Kidney epithelial cell (primary cell): ENCODE measurements around a stretch of chr6.

GRCh38 chr6:15399788-15400580 lies 154.1 kb downstream of the JARID2 start:
- RAMPAGE, long total RNA: no peak
- RRBS: no CpG with 5 or more reads among the region's 9 CpGs

DNA sequence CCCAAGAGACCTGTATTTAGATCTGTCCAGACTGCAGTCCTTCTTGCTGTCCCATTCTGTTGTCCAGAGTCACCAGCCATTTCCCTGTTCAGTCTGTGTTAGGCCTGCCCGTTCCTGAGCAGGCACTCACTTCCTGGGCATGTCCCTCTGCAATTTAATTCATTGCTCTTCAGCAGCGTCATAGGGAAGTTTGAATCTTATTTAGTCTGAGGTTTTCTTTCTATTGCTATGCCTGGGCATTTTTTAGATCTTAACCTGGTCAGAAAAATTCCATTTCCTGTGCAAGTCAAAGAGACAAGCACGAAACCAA lies 190.2 kb downstream of the DTNBP1 start:
- RAMPAGE, long total RNA: no peak
- RRBS: no CpG with 5 or more reads among the region's 3 CpGs

- RAMPAGE, long total RNA: no peak
- RRBS: no CpG with 5 or more reads among the region's 30 CpGs
Observed at GRCh38 chr6:15504528-15505445, 158.0 kb downstream of the DTNBP1 start.

DNA sequence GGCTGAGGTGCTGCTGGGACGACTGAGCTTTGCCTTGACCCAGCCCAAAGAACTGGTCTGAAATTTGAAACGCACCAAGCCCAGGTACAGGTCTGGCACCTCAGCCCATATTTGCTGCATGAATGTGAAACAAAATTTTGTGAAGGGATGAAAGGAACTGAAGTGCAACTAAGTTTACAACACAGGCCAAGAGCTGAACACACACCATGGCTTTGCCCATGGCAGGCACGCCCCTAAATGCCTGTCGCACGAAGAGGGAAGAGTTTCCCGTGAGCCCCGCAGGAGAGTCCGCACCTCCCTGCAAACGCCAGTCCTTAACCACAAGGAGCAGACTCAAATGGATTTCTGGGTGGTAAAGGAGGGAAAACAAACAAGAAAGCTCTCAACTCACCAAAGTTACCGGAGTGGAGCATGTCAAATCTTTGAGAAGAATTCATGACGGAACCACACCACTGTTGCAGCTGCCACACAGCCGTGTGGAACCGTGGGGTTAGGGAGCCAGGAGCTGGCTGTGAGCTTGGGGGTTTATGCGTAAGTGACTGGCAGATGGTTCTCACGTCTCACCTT lies 138.8 kb downstream of the DTNBP1 start:
- RAMPAGE, long total RNA: no peak
- RRBS: no CpG with 5 or more reads among the region's 15 CpGs

DNA sequence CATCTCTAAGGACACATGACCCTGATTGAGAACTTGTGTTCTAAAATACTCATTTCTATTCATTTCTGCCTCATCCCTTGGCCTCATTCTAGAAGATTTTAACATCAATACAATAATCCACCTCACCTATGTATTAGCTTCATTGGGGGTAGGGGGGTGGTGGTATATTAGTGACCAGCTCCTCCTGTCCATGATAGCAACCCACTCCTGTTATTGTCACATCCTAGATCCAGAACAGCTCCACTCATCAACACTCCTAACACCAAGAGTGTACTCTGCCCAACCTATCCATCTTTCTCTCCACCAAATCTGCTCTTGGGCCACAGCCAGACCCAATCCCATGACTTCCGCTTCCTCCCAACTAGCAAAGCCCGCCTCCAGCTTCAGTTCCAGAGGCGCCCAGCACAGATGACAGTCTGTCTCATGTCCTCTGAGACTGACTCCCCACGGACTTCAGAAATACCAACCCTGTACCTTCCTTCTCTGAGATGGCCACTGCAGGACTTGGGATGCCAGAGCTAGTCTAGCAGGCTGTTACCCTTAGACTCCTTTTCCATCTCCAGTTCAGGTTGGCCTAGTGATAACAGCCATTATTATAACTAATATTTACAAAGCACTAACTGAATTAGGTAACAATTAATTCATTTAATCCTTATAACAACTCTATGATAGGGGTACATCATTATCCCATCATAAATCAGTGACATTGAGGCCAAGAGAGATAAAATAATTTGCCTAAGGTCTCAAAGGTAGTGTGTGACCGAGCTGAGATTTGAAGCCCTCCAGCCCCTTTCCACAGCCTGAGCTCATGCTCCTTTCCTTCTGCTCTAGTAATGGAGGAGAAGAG lies 48.5 kb downstream of the DTNBP1 start:
- RAMPAGE, long total RNA: no peak
- RRBS: no CpG with 5 or more reads among the region's 5 CpGs

DNA sequence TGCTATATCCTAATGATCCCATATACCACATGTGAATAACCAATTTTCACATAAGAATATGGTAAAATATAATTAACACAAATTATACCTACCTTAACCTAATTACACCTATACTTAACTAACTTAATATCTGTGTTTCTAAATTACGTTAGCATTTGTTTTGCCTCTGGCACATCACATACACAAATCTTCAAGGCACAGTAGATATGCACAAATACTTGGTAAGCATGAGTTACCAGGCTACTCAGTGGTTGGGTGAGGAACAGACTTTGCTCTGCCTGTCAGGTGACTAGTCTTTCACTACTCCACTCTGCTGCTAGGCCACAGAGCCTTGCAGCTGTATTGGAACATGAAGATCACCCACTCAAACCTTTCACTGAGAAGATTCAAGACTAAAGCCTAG lies 47.1 kb downstream of the DTNBP1 start:
- RAMPAGE, long total RNA: no peak
- RRBS: no CpG with 5 or more reads among the region's 1 CpG

GRCh38 chr6:16129840-16130153 lies 911 bp downstream of the MYLIP start:
- RAMPAGE, long total RNA: no peak
- RRBS: 2% methylated on average over 4 of the region's 11 CpGs

DNA sequence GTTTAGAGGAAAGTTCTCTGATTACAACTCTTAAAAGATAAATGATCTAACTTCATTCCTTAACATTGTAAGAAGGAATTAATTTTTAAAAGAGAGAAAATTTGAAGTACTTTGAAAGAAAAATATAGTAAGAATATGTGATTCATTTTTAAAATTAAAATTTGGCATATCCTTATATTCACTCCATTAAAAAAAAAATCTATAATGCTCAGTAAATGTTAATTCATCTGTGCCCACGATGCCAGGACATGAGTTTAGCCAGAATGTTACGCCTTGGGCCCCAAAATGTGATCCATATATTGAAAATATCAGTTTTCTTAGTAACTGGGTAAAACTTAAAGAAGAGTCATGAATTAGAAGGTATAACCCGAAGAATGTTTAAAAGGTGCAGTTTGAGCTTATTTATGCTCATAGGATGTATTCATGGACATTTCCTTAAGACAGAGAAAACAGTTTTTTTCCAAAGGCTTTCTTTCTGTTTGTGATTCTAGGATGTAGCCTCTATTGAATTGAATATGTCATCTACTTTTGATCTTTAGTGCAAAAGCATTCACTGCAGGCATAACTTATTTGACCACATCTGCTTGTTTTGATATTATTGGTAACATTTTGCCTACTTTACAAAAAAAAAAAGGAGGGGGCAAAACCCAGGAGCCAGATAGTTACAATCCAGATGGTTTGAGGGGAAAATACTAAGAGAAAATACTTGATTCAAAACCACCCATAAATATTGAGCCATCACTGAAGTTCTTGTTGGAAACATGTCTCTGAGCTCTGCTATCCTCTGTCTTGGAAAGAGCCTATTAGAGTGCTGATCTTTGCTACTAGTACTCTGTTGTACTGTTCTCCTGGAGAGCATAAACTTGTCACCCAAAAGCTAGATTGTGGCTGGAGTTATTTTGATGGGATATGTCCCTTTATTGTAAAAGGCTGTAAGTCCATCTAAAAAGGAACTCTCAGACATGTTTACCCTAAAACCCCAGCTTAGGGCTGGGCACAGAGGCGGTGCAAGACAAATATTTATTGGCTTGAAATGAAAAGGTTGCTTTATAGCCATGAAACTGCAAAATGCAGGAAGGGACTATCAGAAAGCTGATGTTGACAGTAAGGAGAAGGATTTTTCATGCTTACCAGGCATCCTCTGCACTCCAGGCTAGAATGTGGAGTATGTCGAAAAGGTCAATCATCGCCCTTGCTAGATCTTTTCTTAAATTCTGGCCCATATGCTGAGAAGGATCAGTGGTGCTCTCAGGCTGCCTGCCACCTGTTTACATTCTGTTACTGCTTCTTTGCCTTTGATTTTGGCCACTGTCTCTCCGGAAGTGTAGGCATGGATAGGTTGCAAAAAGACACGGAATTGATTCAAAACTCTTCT lies 9.3 kb downstream of the MYLIP start:
- RAMPAGE, long total RNA: no peak
- RRBS: no CpG with 5 or more reads among the region's 8 CpGs

DNA sequence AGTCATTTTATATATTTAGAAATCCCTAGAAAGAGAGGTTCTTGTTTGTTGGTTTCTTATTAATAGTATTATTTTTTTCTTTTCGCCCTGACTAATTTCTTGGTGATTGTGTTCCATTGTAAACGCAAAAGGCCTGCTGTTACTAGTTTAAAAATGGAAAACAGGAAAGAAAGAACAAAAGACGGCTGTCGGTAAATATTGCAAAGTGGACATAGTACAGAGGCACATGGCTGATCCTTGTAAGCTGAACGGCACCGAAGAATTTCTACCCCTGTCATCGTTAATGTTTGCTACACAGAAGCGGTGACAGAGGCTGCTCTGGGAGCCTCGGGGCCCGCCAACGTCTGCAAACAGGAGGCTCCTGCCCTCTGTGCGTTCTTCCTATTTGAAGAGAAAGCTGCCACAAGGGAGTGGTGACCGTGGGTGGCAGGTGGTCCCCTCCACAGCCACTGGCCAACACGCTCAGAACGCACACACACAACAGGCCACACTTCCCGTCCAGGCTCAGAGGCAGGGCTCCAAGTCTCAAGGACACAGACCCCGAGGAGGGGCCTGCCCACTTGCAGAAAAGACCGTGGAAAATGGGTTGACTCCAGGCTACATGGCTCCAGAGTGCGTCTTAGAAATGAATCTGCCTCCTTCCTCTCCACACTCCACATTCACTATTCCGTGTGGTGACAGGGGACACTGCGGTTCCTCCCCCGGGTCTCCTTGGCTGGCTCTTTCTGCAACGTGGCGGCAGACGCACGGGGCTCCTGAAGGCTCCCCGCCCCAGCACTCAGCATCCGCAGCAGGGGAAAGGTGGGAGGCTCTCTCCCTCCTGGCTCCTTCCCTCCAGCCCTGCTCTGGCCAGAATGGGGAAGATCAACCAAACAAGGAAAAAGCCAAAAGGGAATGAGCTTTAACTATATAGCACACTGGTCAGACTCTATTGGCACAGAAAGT lies 64.5 kb downstream of the GMPR start:
- RAMPAGE, long total RNA: no peak
- RRBS: no CpG with 5 or more reads among the region's 28 CpGs

GRCh38 chr6:16332100-16332445 lies 93.7 kb downstream of the GMPR start:
- RAMPAGE, long total RNA: no peak
- RRBS: no CpG with 5 or more reads among the region's 8 CpGs

GRCh38 chr6:16462616-16463658 lies 224.6 kb downstream of the GMPR start:
- RAMPAGE, long total RNA: no peak
- RRBS: no CpG with 5 or more reads among the region's 10 CpGs

- RAMPAGE, long total RNA: no peak
- RRBS: no CpG with 5 or more reads among the region's 11 CpGs
Observed at GRCh38 chr6:16544000-16544574, 217.2 kb downstream of the ATXN1 start.

DNA sequence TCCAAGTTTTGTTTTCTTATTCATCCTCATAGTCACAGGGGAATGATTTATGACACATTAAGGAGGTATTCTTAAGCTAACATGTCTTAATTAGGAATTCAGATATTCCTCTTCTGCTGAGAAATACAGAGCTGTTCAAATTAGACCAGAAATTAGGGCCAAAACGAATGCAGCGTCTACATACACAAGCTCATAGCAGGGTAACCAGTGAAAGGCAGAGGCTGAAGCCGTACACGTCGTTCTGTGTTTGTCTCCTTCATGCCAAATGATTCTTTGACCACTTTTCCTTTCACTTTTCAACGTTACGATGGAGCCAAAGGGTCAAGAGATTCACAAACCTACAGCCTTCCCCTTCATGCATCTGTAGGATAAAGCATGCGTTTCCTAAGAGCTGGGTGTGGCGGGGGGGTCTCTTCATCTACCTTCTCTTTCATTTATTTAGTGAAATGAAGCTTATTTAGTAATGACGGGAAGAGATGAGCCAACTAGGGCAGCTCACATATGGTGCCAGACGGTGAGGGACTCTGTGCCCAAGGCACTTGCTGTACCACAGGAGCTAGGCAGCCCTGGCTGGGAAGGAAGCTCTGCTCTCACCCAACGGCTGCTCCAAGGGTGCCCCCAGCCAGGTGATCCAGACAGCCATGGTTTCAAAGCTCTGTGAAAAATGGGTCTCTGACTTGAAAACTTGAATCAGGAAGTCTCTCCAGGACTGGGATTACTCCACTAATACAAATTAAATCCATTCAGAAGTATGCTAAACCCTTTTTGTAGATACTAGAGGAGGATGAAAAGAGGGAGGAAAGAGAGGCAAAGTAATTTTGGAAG lies 178.0 kb downstream of the ATXN1 start:
- RAMPAGE, long total RNA: no peak
- RRBS: no CpG with 5 or more reads among the region's 12 CpGs

DNA sequence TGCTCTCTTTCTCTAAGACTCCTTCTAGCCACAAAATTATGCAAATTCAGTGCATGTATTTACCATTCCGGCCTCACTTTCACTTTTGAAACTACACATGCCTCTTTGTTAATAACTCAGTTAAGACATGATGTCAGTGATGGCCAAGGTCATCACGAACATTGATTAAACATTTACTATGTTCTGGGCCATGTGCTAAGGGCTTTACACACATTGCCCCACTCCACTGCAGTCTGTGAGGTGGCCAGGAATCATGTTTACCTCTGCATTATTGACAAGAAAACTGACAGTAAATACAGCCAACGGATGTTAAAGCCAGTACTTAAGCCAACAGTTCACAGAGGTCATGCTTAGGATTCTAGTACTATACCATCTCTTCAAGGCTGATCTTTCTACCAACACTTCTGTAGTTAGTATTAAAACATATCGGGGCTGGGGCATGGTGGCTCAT lies 174.9 kb downstream of the ATXN1 start:
- RAMPAGE, long total RNA: no peak
- RRBS: no CpG with 5 or more reads among the region's 4 CpGs

DNA sequence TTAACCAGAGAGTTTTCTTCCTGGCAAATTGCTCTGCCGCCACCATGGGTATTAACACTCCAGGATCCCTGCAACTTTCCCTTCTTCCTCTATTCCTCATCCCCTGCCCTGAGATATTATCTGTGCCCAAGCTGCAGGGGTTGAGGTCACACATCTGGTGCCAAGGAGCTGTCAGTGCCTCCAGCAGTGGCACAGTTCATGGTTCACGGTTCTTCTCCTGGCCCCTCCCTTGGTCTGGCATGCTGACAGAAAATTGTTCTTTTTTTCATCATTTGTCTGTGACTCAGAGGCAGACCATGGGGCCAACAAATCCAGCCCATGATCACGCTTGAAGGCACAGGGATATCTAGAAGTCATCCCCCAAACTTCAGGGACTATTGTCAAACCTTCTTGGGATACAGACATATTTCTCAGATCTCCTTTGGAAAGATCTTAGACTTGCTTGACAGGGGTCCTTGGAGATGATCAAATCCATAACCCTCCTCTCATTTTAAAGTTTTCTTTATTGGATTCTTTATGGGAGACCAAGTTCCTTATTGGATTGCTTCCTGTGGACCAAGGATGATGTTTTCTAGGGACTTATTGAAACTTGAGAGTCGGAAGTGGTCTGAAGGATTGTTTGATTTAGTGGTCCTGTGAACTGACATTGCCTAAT lies 77.4 kb downstream of the ATXN1 start:
- RAMPAGE, long total RNA: no peak
- RRBS: no CpG with 5 or more reads among the region's 4 CpGs

DNA sequence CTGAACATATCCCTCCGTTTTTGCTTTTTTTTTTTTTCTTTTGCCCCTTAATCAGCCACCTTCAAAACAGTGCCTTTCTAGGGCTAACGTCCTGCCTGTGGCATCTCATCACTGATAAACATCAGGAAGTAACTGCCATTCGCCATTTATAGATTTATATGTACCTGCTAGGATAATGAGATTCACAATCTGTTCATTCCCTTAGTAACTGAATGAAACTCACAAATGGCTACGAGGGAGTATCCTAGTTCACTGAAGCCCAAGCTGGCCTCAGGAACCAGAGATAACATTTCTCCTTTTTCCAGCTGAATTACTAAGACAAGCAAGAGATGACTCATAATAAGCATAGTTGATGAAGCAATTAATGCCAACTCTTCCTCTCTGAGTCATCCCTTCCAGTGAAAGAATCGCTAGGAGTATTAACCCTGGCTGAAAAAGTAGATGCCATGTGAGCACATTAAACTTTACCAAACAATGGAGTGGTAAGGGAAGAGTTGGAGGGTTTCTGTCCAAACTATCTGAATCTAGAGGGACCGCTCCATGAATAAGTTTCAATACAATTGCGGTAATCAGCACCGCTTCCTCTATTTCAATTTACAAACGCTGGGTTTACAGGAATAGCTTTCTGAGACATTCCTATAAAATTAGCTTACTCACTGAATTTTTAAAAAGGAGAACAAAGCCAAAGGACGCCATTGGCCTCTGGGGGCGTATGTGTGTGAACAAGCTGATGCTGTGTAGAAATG lies 48.4 kb downstream of the ATXN1 start:
- RAMPAGE, long total RNA: no peak
- RRBS: no CpG with 5 or more reads among the region's 11 CpGs

DNA sequence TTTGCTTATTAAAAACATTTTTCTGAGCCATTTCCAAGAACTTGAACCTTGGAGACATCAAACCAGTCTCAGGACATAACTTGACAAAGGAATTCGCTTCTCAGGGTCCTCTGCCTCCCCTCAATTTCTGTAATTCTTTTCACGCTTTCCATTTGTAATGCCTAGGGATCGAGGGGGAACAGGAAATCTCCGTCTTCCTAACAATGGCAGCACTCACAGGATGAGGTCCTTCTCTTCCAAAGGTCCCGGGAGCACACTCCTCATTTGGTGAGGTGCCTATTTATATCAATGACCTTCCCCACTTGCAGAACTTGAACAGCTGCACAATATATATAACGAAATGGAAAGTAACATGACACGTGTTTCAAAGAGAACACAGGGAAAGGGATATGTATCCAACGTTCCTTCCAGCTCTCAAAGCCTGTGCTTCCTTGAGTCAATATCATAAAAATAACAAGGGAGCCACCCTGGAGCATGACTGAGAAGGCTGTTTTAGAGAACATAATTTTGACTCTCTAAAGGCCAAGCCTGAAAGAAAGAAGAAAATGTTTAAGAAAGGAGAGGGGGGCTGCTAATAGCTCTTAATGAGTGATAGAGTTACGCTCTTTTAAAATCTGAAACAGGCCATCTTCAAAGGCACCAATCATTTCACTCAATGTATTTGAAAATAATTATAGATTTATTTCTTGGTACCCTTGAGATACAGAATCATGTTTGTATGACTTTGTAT lies 78.6 kb upstream of the RBM24 start:
- RAMPAGE, long total RNA: no peak
- RRBS: no CpG with 5 or more reads among the region's 9 CpGs

DNA sequence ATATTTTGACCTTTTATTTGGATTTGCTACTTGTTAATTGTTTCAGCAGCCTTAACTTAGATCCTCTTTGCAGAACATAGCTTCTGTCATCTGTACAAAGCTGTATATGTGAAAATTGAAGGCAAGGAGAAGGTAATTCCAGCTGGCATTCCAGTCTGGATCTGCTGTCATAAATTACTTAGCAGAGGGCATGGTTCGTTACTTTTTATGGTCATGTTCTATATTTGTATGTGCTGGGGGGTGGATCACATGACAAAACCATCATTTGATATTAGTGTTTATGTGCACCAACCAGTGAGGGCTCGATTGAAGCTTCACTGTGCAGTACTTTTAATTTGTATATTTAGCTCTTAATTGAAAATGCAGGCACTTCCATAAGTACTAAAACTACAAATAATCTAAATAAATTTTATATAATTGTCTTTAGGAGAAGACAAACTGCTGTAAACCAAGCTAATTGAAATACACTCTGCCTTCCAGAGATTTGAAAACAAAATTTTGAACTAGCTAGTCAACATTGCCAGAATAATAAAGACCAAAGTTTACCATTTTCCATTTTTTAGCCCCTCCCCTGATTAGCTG lies 80.2 kb downstream of the CAP2 start:
- RAMPAGE, long total RNA: no peak
- RRBS: no CpG with 5 or more reads among the region's 2 CpGs

DNA sequence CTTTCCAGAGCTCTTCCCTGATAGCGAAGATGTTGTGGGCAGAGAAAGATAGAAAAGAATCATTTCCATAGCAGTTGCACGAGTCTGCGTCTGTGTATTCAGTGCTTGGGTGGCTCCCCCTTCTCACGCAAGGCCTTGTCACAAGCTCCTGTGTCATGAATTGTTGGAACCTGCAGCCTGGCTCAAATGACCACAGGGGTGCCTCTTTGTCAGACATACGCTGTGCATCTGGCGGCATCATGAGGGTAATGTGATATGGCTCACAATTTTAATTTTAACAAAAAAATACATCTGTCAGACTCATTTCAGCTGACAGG lies 90.8 kb downstream of the CAP2 start:
- RAMPAGE, long total RNA: no peak
- RRBS: no CpG with 5 or more reads among the region's 6 CpGs

DNA sequence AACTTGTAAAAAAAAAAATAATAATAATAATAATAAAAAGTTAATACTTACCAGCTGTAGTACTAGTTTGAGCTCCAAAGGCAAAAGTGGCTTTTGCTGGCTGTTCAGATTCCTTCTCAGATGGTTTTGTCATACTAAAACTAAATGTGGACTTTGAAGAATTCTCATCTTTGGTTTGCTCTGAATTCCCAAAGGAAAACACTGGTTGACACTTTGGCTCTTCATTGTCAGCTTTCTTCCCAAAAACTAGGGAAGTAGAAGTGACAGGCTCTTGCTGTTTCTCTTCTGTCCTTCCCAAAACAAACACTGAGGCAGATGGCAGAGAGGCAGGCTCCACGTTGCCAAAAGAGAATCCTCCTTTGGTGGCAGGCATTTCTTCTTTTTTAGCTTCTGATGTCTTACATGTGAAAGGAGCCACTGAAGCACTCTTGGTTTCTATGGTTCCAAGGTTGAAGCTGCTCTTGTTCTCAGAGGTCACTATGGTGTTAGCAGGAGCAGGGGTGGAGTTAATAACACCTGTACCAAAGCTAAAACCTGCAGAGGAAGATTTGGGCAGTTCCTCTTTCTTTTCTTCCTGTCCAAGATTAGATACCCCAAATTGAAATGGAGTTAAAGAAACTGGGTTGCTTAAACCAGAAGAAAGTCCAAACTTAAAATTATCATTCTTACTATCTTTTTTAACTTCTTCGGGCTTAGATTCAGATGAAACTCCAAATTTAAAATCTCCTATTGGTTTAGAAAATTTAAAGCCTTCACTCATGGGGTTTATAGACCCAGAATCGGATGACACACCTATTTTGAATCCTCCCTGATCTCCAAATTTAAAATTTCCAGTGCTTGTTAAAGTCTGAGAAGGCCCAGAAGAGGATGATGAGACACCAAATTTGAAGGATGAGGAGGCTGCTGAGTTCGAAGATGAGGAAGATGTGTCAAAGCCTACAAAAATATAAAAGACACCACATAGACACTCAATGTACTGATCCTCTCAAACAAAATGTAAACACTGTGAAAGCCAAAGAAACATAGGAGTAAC lies 28.8 kb downstream of the FAM8A1 start:
- RAMPAGE, long total RNA: no peak
- RRBS: no CpG with 5 or more reads among the region's 4 CpGs